Endometrial microvascular endothelial cells (primary cell): ENCODE measurements around a stretch of chr19.

DNA sequence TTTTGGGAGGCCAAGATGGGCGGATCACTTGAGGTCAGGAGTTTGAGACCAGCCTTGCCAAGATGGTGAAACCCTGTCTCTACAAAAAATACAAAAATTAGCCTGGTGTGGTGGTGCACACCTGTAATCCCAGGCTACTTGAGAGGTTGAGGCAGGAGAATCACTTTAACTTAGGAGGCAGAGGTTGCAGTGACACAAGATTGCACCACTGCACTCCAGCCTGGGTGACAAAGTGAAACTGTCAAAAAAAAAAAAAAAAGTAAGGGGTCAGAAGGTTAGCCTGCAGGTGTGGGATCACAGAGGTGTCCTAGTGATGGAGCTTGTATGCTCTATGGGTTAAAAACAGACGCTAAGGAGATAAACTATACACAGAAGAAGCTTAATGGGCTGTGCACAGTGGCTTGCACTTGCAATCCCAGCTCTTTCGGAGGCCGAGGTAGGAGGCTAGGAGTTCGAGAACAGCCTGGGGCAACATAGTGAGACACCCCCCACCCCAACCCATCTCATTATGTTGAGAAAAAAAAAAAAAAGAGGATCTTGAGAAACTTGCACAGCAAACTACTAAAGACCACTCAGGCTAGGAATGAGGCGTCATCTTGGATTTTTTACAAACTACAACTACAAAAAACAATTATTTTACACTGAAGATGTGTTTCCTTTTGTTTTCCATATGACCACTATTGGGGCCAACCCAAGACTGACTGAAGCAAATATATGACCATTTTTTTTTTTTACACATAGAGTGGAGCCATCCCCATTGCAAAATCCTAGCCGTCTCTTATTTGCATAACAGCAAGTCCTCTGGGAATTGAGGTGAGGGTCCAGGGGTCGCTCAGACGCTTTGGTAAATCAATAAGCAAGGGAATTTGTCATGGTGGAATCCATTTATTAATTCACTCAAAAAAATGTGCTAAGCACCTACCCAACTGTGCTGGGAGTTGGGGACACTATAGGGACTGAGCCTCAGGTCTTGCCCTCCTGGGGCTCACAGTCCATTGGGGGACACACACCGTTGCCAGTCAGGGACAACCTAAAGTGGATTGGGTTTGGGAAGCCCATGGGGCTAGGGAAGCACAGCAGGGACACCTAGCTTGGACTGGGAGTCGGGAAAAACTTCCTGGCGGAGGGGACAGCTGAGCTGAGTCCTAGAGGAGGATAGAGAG, 8.1 kb downstream of the FOSB start:
- RAMPAGE, long total RNA: no peak

DNA sequence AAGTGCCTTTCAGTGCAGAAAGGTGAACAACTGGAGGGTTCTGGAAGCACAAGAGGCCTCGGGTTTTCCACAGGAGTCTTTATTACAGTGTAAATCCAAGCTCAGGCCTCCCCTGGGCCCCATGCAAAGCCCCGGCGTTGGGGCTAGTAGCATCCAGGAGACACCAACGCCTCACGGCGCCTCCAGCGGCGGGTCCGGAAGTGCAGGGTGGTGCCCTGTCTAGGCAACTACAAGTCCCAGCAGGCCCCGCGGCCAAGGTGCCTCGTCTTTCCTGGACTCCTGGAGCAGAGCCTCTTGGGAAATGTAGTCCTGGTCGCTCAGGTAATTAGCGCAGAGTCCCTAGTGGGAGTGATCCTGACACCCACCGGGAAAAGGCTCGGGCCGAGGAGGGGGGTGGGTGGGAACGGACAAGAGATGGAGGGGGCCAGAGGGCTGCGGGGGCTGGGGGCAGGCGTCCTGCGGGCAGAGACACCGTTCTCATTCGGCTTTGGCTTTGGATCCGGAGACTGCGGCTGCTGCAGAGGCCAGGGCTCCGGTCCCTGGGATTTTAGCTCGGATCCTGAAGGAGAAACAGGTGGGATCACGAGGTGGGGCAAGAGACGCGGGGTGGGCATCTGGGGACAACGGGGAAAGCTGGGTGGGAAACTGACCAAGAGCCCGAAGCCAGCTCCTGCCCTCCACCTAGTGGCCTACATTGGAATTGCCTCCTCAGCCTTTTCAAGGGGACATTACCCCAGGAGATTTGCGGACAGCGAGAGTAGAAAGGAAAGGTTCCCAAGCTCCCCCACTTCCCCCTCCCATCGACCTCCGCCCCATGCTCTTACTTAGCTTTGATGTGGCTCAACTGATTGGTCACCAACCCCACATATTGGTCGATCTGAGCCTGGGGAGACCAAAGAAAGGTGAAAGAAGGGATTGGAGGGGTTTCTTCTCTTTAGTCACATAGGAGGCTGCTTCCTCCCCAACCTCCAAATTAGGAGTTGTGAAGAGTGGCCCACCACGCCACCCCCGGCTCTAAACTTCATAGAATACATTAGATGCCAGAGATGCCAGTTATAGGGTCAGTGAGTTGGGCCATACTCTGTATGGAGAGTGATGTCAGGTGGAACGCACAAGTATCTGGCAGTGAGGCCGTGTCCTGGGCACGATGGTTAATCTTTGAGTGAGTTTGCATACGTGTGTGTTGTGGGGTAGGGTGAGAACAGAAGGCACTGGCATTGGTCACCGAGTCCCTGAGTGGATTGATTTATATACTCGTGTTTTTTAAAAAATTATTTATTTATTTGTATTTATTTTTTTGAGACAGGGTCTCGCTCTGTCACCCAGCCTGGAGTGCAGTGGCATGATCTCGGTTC, 11.1 kb downstream of the RTN2 start:
- RAMPAGE, long total RNA: no peak

DNA sequence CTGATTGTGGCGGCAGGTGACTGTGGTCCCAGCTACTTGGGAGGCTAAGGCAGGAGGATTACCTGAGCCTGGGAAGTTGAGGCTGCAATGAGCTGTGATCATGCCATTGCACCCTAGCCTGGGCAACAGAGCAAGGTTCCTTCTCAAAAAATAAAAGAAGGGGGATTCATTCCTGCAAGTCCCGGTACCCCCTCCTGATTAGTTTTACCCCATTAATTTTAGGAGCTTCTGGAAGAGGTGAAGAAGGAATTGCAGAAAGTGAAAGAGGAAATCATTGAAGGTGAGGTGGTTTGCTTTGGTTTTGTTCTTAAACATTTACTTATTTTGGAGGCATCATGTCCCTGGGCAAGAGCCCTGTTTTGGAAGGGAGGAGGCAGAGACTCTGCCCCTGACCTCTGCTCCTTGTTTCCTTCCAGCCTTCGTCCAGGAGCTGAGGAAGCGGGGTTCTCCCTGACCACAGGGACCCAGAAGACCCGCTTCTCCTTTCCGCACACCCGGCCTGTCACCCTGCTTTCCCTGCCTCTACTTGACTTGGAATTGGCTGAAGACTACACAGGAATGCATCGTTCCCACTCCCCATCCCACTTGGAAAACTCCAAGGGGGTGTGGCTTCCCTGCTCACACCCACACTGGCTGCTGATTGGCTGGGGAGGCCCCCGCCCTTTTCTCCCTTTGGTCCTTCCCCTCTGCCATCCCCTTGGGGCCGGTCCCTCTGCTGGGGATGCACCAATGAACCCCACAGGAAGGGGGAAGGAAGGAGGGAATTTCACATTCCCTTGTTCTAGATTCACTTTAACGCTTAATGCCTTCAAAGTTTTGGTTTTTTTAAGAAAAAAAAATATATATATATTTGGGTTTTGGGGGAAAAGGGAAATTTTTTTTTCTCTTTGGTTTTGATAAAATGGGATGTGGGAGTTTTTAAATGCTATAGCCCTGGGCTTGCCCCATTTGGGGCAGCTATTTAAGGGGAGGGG, 18.7 kb downstream of the VASP start:
- RAMPAGE, long total RNA: no peak

DNA sequence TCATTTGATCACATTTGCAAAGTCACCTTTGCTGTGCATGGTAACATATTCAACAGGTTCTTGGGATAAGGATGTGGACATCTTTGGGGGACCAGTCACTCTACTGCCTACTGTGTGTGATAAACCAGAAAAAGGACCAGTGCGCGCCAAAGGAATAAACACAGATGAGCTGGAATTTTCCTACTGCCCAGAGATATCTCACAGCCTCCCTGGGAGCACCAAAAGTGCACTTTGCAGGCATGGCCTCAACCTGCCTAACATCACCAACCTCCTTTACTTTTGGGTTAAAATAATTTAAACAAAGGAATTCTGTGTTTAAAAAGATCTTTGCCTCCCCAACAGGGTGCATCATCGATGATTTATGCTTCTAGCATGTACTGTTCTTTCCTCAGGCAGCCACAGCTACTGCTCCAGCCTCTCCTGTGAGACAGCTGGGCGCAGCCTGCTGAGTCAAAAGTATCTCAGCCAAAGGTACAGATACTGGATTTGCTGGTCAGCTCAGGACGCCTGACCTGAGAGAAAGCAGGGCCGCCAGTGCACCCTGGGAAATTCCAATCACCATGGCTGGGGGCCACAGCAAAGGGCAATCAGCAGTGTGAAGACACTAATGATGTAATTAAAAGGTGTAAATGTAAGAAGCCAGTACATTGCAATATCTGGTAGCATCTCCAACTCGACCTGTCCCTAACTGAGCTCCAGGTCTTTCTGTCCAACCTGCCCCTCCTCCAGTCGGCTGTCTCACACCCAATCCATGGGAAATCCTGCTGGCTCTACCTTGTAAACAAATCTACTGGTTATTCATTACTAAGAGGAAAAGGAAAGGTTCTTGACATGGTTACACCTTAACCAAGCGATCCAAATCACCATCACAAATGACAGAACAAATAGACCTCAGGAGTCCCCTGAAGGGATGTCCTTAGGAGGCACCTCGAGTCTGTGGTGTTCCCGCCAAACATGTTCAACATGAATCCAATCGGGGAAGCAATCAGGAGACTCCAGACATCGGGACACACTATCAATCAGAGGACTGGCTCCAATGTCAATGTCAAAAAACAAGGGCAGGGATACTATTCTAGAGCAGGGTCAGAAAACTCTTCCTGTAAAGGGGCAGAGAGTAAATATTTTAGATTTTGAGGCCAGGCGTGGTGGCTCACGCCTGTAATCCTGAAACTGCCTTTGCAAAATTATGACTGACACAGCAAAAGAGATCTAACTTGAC, 7.4 kb downstream of the OPA3 start:
- RAMPAGE, long total RNA: no peak

- RAMPAGE, long total RNA: no peak
Observed at GRCh38 chr19:45600126-45600811, 1.7 kb downstream of the GPR4 start.

GRCh38 chr19:45615496-45616486, 13.8 kb upstream of the GPR4 start:
- RAMPAGE, long total RNA: no peak

DNA sequence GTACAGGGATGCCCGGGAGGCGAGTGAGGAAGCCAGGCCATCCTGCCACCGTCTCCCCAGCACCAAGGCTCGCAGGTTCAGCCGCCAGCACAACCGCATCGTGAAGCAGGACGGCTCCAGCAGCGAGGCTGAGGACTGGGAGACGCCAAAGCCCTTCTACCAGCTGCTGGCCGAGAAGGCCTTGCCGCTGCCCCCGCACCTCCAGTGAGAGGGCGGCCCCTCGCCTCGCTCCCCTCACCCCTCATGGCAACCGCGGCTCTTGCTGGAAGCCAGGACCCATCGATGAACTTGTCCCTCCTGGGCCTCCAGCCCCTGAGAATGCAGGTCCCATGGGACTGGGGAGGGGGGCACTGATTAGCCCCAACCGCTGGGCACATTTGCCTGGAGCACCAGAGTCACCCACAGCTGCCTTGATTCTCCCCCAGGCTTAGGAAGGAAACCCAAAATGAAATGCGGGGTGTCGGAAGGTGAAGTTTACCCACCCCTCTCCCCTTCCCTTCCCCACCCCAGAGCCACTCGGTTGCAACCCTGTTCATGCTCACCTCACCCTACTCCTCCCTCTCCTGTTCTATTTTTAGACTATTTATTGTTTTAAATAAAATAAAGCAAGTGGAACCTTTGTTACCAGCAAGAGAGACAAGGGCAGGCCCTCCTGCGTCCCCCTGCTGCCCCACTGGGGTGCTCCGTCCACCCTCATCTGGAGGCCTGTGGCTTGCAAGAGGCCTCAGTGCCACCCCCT, 5.0 kb downstream of the SIX5 start:
- RAMPAGE, long total RNA: no peak

- RAMPAGE, long total RNA: no peak
Observed at GRCh38 chr19:45770142-45770644, 1.1 kb upstream of the SIX5 start.

DNA sequence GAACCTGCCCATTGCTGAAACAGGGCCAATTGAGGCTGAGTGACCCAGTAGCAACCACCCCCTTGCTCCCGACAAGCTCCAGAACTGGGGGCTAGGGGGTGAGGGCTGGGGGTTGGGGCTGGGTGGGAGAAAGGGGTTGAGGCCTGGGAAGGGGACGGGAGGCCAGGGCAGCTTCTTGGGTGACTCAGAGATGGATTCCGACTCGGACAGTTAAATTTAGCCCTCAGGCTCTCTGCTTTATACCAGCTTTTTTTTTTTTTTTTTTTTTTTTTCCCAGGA, 386 bp upstream of the DMPK start:
- RAMPAGE, long total RNA: no peak

DNA sequence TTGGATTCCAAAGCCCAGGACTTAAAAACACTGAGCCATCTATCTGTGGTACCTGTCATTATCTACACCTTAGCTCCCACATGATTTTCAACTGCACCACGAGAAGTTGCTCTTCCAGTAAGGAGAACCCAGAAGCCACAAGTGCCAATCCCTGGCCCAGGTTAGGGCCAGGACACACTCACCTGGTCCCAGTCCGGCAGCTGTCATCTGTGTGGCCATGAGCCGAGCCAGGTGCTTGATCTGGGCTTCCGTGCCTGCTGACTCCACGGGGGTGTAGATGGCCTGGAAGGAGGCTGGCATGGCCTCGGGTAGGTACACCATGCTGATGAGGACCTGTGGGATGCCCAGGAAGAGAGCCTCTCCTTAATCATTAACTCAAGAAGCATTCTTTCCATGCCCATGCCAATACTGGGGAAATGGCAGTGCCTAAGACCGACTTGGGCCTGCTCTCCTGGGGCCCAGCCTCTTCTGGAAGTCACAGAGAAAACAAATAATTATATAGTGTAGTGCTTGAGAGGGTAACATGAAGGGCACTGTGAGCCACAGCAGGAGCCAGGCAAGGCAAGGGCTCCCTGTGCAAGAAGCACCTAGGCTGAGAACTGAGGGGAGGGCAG, 19.9 kb upstream of the RSPH6A start:
- RAMPAGE, long total RNA: no peak

GRCh38 chr19:45955872-45956460, 17.7 kb downstream of the NOVA2 start:
- RAMPAGE, long total RNA: no peak

DNA sequence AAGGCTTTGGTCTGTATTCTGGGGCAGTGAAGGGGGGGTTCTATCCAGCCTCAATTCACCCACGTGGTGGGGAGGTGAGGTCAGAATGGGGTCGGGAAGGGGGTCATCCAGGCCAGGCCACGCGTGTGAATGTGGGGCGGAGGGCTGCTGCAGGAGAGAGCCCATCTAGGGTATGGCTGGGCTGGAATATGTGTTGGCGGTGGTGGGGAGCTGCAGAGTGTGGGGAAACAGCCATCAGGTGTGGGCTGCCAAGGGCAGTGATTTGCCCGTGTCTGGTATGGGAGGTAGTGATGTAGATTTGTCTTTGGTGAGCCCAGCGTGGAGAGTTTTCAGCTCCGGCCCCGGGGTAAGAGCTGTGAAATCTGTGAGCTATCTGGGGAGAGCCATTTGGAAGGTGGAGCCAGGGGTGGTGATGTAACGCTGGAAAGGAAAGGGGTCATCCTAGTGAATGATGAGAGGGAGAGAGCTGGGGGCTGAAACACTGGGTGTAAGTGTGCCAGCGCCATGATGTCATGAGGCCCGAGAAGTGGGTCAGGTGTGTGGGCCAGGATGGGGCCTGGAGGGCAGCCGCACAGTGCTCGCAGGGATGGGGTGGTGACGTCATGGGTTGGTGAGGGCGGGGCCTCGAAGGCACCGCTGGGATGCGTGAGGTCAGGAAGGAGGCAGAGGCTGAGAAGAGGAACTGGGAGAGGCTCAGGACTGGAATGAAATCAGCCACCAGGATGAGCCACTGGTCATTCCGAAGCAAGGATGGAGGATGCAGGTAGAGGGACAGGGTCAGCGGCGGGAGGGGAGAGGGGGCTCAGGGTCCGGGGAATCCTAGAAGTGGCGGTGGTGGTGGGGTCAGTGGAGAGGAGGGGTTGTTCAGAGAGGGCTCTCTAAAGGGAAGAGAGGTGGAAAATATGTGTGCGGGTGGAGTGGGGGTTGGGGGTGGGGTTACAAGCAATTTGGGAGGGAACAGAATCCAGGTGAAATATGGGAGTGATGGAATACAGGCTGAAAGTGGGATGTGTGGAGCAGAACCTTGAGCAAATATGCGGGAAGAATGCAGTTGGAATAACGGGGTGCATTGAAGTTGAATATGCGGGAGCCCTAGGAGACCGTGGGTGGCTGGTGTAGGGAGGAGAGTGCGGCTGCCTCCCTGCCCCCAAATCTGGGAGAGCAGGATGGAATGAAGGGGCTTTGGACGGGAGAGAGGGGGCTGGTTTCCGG, 4.4 kb downstream of the CCDC61 start:
- RAMPAGE, long total RNA: no peak

GRCh38 chr19:46348444-46349191, 1.7 kb downstream of the PPP5C start:
- RAMPAGE, long total RNA: no peak

GRCh38 chr19:46386876-46387314, 26.5 kb downstream of the CCDC8 start:
- RAMPAGE, long total RNA: no peak

- RAMPAGE, long total RNA: no peak
Observed at GRCh38 chr19:46731575-46732168, 14.2 kb upstream of the FKRP start.

DNA sequence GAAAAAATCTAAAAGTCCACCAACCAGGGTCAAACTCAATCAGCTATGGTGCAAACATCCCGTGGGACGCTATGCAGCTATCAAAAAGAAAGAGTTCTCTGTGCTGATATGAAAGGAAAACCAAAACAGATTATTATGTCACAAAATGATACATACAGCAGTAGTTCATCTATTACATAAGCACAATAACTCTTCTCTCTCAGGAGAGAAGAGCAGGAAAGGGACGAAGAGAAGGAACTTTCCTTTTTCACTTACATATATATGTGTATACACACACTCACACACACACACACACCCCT, 2.9 kb upstream of the FKRP start:
- RAMPAGE, long total RNA: no peak

DNA sequence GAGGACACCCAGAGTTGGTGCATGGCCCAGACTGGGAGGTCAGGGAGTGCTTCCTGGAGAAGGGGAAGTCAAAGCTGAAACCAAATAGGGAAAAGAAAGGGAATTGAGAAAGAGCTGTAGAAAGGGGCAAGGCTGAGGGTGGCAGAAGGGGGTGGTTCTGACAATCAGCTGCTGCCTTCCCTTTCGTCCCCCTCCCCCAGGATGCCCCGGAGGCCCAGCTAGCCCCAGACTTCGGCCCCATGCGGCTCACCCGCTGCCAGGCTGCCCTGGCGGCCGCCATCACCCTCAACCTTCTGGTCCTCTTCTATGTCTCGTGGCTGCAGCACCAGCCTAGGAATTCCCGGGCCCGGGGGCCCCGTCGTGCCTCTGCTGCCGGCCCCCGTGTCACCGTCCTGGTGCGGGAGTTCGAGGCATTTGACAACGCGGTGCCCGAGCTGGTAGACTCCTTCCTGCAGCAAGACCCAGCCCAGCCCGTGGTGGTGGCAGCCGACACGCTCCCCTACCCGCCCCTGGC, 9.0 kb upstream of the STRN4 start:
- RAMPAGE, long total RNA: no peak

- RAMPAGE, long total RNA: no peak
Observed at GRCh38 chr19:46796354-46796801, 8.0 kb upstream of the SLC1A5 start.

GRCh38 chr19:46822017-46822440, 28.6 kb downstream of the AP2S1 start:
- RAMPAGE, long total RNA: no peak

DNA sequence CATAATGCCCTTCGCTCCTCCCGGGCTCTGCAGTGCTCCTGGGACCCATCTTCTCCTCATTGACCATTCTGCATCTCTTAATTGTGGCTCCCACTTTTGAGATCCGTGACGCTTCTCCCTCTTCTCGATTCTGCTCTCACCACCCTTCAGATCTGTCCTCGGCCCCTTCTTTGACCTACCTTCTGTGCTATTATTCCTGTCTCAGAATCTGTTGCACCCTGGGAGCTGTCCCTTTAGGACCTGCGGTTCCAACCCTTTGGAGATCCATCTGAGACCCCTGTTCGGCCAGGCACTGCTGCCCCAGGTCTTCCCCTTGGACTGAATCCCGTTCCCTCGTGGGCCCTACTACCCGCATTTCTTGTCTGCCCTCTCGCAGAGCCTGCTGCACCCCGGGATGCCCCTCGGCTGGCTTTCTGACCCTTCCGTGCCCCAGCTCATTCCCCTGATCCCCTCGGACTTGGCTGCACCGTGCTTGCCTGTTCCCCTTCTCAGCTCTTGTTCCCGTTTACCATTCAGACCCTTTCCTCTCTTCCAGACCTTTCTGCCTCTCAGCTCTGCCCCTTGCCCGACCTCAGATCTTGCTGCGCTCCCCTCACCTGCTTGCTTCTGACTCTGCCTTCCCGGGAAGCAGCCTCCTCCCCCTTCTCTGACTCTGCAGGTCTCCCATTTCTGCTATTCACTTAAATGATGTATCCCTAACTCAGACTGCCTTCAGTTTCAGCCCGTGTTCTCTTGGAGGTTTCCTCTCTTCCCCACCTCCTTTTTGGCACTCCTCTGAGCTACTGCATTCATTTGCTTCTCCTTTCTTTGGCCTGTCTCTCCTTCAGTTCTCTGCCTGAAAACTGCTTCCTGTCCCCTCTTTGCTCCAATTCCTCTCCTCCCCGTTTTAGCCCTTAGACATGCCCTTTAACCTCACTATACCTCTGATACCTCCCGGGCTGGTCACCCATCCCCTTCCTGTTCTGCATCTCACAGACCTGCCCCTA, 1.1 kb downstream of the ARHGAP35 start:
- RAMPAGE, long total RNA: no peak